GM12878 (cell line): ENCODE measurements around a stretch of chr10.

- RAMPAGE, long total RNA: no peak
- RRBS, 2 experiments: no CpG with 5 or more reads among the region's 4 CpGs
CAGE:
- cytosol, long polyA minus RNA: no peak
- cytosol, long polyA plus RNA: no peak
- long polyA plus RNA: no peak
- nucleolus, long total RNA: no peak
- nucleus, long polyA plus RNA: no peak
- nucleus, long total RNA: no peak
These were observed 8.3 kb downstream of the XPNPEP1 start for GRCh38 chr10:109914935-109915497.

- RAMPAGE, long total RNA: no peak
- RRBS, 2 experiments: no CpG with 5 or more reads among the region's 7 CpGs
CAGE:
- cytosol, long polyA minus RNA: no peak
- cytosol, long polyA plus RNA: no peak
- long polyA plus RNA: no peak
- nucleolus, long total RNA: no peak
- nucleus, long polyA plus RNA: no peak
- nucleus, long total RNA: no peak
These were observed 37.9 kb upstream of the ADD3 start for GRCh38 chr10:109969752-109970326.

GRCh38 chr10:109977371-109978024 is 30.3 kb upstream of the ADD3 start:
- RAMPAGE, long total RNA: no peak
- RRBS, 2 experiments: no CpG with 5 or more reads among the region's 7 CpGs
CAGE:
- cytosol, long polyA minus RNA: no peak
- cytosol, long polyA plus RNA: no peak
- long polyA plus RNA: no peak
- nucleolus, long total RNA: no peak
- nucleus, long polyA plus RNA: no peak
- nucleus, long total RNA: no peak

DNA sequence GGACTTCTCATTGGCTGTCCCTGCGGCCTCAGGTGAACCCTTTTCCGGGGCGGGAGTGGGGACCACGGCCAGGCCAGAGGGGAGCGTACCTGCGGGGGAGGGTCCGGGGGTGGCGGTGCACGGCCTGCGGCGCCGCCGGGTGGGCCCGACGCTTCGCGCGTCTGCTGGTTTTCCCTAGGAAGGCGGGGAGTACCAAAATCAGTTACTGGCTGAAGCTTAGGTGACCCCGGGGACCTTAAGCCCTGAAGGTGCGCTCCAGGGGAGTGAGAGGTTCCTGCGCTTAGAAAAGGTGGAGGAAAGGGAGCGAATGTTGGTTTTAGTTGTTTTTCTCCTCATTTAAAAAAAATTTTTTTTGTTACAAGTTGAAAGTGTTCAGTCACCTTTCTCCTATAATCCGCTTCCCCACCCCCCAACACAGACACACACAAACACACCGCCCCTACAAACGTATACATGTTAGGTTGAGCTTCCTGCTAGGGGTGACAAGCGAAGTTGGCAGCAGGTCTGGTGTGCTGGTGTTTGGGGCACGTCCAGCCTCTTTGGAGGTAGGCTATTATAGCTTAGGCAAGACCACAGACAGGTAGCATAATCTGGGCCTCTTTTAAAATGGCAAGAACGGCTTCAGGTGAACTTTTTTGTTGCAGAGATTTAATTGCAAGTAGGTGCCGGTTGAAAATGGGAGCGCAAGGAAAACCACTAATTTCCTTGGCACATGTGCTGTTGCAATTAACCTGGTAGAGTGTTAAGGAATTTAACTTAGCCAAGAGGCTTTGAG is 841 bp downstream of the ADD3 start:
- RAMPAGE, long total RNA: no peak
- RRBS, 2 experiments: 1 to 2% methylated on average over 14 of the region's 31 CpGs
CAGE:
- cytosol, long polyA minus RNA: no peak
- cytosol, long polyA plus RNA: no peak
- long polyA plus RNA: start-site peak on the plus strand centred at position 509 of the sequence, 111 bp wide, 21 and 29 reads in 2 replicates
- nucleolus, long total RNA: no peak
- nucleus, long polyA plus RNA: start-site peak on the plus strand centred at position 484 of the sequence, 29 bp wide, 58 and 41 reads in 2 replicates
- nucleus, long total RNA: no peak

DNA sequence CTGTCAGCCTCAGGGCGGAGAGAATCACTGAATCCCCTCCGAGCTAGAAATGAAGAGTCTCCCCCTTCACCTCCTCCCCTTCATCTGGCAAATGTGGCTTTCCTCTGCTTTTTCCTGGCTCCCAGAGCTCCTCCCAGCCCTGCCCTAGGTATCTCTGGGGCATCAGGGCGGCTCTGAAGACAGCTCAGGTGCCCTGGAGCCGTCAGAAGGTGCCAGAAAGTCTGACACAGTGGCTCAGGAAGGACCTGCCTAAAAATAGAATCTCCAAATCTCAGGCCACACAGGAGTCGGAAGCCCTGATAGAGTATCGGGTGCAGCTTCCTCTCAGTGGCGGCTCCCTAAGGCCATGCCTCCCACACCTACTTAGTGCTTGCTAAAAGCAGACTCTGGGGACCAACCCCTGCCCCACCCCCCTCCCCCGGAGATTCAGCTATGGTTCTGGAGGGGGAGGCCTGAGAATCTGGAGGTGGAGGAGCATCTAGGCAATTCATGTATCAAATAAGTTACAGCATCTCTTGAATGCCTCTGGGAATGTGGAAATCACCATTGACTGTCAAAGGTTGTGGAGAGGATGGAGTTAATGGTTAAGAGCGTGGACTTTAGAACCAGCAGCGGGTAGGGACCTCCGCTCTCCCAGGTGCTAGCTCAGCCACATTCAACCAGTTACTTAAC is 38.8 kb upstream of the MXI1 start:
- RAMPAGE, long total RNA: no peak
- RRBS, 2 experiments: no CpG with 5 or more reads among the region's 11 CpGs
CAGE:
- cytosol, long polyA minus RNA: no peak
- cytosol, long polyA plus RNA: no peak
- long polyA plus RNA: no peak
- nucleolus, long total RNA: no peak
- nucleus, long polyA plus RNA: no peak
- nucleus, long total RNA: no peak

- RAMPAGE, long total RNA: no peak
- RRBS, 2 experiments: 0 to 1% methylated on average over 1 to 3 of the region's 28 CpGs
CAGE:
- cytosol, long polyA minus RNA: no peak
- cytosol, long polyA plus RNA: no peak
- long polyA plus RNA: no peak
- nucleolus, long total RNA: start-site peak on the minus strand at chr10:110211250-110211265, 6 reads
- nucleus, long polyA plus RNA: no peak
- nucleus, long total RNA: no peak
These were observed 3.7 kb downstream of the MXI1 start for GRCh38 chr10:110211090-110211615.

- RAMPAGE, long total RNA: no peak
- RRBS, 2 experiments: no CpG with 5 or more reads among the region's 8 CpGs
CAGE:
- cytosol, long polyA minus RNA: no peak
- cytosol, long polyA plus RNA: no peak
- long polyA plus RNA: no peak
- nucleolus, long total RNA: no peak
- nucleus, long polyA plus RNA: no peak
- nucleus, long total RNA: no peak
These were observed 9.6 kb downstream of the MXI1 start for GRCh38 chr10:110216831-110217478.

GRCh38 chr10:110430603-110431270 is 67.0 kb upstream of the DUSP5 start:
- RAMPAGE, long total RNA: no peak
- RRBS, 2 experiments: no CpG with 5 or more reads among the region's 7 CpGs
CAGE:
- cytosol, long polyA minus RNA: no peak
- cytosol, long polyA plus RNA: no peak
- long polyA plus RNA: no peak
- nucleolus, long total RNA: no peak
- nucleus, long polyA plus RNA: no peak
- nucleus, long total RNA: no peak

DNA sequence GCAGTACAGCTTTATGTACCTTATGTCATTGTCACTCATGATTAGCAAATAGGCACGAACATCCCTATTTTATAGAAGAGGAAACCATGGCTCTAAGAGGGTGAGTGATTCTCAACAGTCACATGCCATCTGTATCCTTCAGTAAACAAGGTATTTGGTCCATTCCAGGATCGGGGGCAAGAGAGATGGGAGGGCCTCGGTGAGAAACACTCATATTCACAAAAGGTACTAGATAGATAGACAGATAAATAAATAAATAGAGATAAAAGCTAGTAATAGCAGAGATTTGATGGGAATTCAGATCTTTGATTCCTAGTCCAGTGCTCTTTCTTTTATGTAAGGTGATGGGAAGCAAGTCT is 5.1 kb upstream of the DUSP5 start:
- RAMPAGE, long total RNA: no peak
- RRBS, 2 experiments: no CpG with 5 or more reads among the region's 3 CpGs
CAGE:
- cytosol, long polyA minus RNA: no peak
- cytosol, long polyA plus RNA: no peak
- long polyA plus RNA: no peak
- nucleolus, long total RNA: no peak
- nucleus, long polyA plus RNA: no peak
- nucleus, long total RNA: no peak

DNA sequence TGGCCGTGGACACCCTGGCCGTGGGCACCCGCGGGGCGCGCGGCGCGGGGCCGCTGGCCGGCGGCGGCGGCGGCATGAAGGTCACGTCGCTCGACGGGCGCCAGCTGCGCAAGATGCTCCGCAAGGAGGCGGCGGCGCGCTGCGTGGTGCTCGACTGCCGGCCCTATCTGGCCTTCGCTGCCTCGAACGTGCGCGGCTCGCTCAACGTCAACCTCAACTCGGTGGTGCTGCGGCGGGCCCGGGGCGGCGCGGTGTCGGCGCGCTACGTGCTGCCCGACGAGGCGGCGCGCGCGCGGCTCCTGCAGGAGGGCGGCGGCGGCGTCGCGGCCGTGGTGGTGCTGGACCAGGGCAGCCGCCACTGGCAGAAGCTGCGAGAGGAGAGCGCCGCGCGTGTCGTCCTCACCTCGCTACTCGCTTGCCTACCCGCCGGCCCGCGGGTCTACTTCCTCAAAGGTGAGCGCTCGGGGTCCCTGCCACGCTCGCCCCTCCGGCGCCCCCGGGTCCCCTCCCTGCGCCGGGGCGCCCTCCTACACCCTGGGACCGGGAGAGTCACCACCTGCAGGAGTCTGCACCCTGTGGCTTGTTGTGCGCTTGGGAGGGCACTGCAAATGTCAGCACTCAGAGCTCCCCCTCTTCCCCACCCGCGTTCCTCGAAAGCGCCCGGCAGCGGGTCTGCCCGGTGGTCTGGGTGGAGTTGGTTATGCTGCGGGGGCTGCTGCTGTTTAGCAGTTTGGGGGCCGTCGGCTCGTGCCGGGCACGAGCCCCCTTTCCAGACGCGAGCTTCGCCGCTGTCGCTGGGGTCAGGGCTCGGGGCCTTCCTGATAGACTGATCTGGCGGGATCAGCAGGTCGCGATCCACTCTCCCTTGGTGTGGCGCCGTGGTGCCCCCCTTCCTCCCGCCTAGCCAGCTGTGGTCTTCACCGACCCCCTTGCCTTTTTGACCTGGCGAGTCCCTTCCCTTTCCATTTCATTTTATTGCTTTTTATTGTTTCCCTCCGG is 640 bp downstream of the DUSP5 start:
- RAMPAGE, long total RNA: no peak
- RRBS, 2 experiments: under 1 to 1% methylated on average over 24 to 43 of the region's 115 CpGs
CAGE:
- cytosol, long polyA minus RNA: start-site peak on the plus strand centred at position 375 of the sequence, 28 bp wide, 58 reads
- cytosol, long polyA plus RNA: start-site peak on the plus strand centred at position 328 of the sequence, 99 bp wide, 59 and 88 reads in 2 replicates
- long polyA plus RNA: start-site peak on the plus strand centred at position 213 of the sequence, 361 bp wide, 45 and 84 reads in 2 replicates
- nucleolus, long total RNA: no peak
- nucleus, long polyA plus RNA: start-site peak on the plus strand centred at position 343 of the sequence, 129 bp wide, 22 and 24 reads in 2 replicates
- nucleus, long total RNA: no peak

DNA sequence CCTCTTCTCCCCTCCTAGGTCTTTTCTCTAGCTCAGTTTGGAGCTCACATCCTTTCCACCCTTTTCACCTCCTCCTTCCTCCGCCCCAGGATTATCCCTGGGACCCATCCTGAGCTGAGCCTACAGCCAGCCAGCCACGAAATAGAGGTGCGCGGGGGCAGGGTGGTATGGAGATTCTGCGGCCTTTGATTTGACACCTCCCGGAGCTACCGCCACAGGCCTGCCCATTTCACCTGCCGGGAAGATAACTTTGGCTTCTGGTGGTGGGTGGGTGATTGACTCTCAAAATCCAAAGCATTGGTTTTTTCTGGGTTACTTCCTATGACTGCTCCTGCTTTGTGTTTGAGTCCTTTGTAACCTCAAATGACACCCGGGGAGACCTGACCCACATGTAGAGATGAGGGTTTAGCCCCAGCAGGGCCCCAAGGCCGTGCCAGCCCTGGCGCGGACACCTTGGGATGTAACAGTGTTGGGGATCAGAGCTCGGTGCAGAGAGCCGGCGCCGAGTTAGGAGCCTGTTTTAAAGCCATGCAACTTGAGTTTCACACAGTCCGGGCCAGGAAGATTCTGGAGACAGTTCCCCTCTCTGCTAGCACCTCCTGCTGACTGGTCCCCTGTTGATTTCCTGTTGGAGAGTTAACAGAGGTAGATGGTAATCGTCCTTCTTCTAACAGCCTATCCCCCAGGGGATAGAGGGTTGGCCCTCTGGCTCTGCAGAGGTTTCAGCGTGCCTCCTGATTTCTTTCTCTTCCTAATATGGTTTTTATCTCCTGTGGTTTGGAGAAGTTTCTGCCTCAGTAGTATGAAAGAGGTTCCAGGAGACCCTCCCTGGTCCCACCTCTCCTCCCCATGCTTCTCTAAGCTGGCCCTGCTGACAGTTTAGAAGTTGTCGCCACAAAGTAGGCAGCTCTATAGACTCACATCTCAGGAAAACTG is 1.6 kb downstream of the DUSP5 start:
- RAMPAGE, long total RNA: no peak
- RRBS, 2 experiments: 24% methylated on average over 3 of the region's 20 CpGs; no CpG with 5 or more reads in 1 of the 2 experiments
CAGE:
- cytosol, long polyA minus RNA: no peak
- cytosol, long polyA plus RNA: no peak
- long polyA plus RNA: no peak
- nucleolus, long total RNA: start-site peak on the minus strand centred at position 595 of the sequence, 94 bp wide, 9 reads
- nucleus, long polyA plus RNA: no peak
- nucleus, long total RNA: no peak

- RAMPAGE, long total RNA: no peak
- RRBS, 2 experiments: no CpG with 5 or more reads among the region's 8 CpGs
CAGE:
- cytosol, long polyA minus RNA: no peak
- cytosol, long polyA plus RNA: no peak
- long polyA plus RNA: no peak
- nucleolus, long total RNA: no peak
- nucleus, long polyA plus RNA: no peak
- nucleus, long total RNA: no peak
These were observed 11.4 kb downstream of the DUSP5 start for GRCh38 chr10:110509093-110509545.

- RAMPAGE, long total RNA: no peak
- RRBS, 2 experiments: no CpG with 5 or more reads among the region's 8 CpGs
CAGE:
- cytosol, long polyA minus RNA: no peak
- cytosol, long polyA plus RNA: no peak
- long polyA plus RNA: no peak
- nucleolus, long total RNA: no peak
- nucleus, long polyA plus RNA: no peak
- nucleus, long total RNA: no peak
These were observed 15.3 kb downstream of the DUSP5 start for GRCh38 chr10:110512804-110513698.

GRCh38 chr10:110513699-110514348 is 16.1 kb downstream of the DUSP5 start:
- RAMPAGE, long total RNA: no peak
- RRBS, 2 experiments: no CpG with 5 or more reads among the region's 4 CpGs
CAGE:
- cytosol, long polyA minus RNA: no peak
- cytosol, long polyA plus RNA: no peak
- long polyA plus RNA: no peak
- nucleolus, long total RNA: no peak
- nucleus, long polyA plus RNA: no peak
- nucleus, long total RNA: no peak

- RAMPAGE, long total RNA: no peak
- RRBS, 2 experiments: 38 to 60% methylated on average over 7 to 10 of the region's 50 CpGs
CAGE:
- cytosol, long polyA minus RNA: no peak
- cytosol, long polyA plus RNA: no peak
- long polyA plus RNA: no peak
- nucleolus, long total RNA: no peak
- nucleus, long polyA plus RNA: no peak
- nucleus, long total RNA: no peak
These were observed 32.2 kb downstream of the DUSP5 start for GRCh38 chr10:110529499-110530799.

DNA sequence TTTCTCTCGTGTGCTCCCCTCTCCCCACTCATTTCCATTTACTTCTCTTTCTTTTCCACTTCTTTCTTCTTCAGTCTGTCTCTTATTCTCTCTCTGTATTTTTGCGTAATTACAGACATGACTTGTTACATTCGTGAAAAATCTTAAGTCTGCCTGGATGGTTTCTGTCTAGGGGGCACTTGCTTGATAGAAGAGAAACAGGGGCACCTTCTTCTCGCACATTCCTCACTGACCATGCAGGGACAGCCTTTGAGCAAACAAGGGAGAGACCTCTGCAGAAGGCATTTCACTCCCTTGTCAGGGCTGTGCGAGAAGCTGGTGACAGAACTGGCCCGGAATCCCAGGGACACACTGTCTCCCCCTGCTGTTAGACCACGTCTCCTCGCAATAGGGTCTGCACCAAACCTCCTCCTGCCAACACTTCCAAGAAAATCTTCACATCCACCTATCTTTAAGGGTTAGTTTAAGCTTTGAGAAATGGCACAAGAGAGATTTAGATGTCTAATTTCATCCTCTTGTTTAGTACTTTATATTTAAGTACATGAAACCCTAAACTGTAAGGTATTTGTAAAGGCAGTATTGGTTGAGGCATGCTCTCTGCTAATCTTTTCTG is 36.8 kb downstream of the RBM20 start:
- RAMPAGE, long total RNA: no peak
- RRBS, 2 experiments: no CpG with 5 or more reads among the region's 8 CpGs
CAGE:
- cytosol, long polyA minus RNA: no peak
- cytosol, long polyA plus RNA: no peak
- long polyA plus RNA: no peak
- nucleolus, long total RNA: no peak
- nucleus, long polyA plus RNA: no peak
- nucleus, long total RNA: no peak

- RAMPAGE, long total RNA: no peak
- RRBS, 2 experiments: 46% methylated on average over 3 of the region's 8 CpGs; no CpG with 5 or more reads in 1 of the 2 experiments
CAGE:
- cytosol, long polyA minus RNA: no peak
- cytosol, long polyA plus RNA: no peak
- long polyA plus RNA: no peak
- nucleolus, long total RNA: no peak
- nucleus, long polyA plus RNA: no peak
- nucleus, long total RNA: no peak
These were observed 57.0 kb downstream of the RBM20 start for GRCh38 chr10:110701014-110701685.

DNA sequence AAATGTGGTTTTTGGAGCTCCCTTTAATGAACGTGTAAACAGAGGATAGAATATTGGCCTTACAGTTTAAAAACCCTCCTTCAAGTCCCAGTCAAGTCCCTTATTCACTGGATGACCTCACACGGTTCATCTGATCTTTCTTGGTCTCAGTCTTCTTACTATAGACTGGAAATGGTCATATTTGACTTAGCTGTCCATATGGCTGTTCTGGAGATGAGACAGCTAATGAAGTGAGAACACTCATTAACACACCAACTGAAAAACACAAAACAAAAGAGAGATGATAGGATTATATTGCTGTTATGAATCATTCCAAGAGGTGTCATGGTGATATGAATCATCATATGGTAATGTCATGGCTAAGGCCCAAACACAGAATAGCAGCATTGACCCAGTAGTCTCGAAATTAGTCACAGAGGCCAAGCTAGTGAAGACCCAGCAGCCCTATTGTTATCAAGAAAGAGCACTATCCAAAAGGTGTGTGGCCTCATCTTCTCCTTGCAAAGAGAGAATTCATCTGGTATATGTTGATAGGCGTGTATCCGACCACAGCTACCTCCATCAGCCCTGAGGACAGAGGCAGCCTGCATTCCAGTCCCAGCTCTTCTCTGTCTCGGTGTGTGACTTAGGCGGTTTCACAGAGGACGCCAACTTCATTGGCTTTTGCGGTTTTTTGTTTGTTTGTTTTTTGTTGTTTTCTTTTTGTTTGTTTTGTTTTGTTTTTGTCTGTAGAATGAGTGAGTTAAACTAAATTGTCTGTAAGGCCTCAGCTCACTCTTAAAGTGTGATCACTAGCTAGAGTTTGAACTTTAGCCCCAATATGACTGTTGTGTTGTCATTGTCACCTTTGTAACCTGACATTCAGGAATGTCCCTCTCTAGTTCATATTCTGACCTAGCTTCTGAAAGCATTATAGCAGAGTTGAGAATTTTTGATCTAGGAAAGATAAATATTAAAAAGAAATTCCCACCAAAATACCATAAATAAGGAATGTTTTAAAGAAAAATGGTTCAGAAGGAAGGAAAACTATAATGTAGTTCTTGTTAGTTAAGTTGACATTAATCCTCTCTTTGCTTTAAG is 97.4 kb upstream of the PDCD4 start:
- RAMPAGE, long total RNA: no peak
- RRBS, 2 experiments: no CpG with 5 or more reads among the region's 9 CpGs
CAGE:
- cytosol, long polyA minus RNA: no peak
- cytosol, long polyA plus RNA: no peak
- long polyA plus RNA: no peak
- nucleolus, long total RNA: no peak
- nucleus, long polyA plus RNA: no peak
- nucleus, long total RNA: no peak

DNA sequence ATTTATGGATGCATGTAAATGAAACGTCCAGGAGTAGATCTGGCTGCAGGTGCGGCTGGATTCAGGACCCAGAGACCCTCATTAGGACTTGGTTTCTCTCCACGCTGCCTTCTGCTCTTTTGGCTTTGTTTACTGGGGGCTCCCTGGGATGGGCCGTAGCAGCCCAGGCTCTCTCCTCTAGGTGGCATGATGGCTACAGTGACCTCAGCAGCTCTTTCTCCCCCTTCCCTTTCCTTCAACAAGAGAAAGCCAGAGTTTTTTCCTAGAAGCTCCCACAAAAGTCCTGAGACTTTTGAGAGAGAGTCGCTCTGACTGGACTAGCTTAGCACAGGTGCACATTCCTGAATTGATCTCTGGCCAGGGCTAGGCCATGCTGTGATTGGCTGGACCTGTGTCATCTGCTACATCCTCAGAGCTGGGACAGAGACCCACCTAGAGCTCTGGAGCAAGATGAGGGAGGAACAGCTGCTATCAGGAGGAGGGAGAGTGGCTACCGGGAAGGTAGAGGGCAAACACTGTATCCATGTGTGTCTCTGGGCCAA is 67.8 kb upstream of the PDCD4 start:
- RAMPAGE, long total RNA: no peak
- RRBS, 2 experiments: no CpG with 5 or more reads among the region's 6 CpGs
CAGE:
- cytosol, long polyA minus RNA: no peak
- cytosol, long polyA plus RNA: no peak
- long polyA plus RNA: no peak
- nucleolus, long total RNA: no peak
- nucleus, long polyA plus RNA: no peak
- nucleus, long total RNA: no peak

- RAMPAGE, long total RNA: no peak
CAGE:
- cytosol, long polyA minus RNA: no peak
- cytosol, long polyA plus RNA: no peak
- long polyA plus RNA: no peak
- nucleolus, long total RNA: no peak
- nucleus, long polyA plus RNA: no peak
- nucleus, long total RNA: no peak
These were observed 21.7 kb upstream of the TECTB start for GRCh38 chr10:112261637-112261836.